OCI-LY7 (cell line): ENCODE data around the genes HES1 and CPN2.

- PRO-cap, result no peak
- RAMPAGE, long total RNA, result no peak
Observed at GRCh38 chr3:191608542-191609013, 147.6 kb downstream of the PYDC2 start.

DNA sequence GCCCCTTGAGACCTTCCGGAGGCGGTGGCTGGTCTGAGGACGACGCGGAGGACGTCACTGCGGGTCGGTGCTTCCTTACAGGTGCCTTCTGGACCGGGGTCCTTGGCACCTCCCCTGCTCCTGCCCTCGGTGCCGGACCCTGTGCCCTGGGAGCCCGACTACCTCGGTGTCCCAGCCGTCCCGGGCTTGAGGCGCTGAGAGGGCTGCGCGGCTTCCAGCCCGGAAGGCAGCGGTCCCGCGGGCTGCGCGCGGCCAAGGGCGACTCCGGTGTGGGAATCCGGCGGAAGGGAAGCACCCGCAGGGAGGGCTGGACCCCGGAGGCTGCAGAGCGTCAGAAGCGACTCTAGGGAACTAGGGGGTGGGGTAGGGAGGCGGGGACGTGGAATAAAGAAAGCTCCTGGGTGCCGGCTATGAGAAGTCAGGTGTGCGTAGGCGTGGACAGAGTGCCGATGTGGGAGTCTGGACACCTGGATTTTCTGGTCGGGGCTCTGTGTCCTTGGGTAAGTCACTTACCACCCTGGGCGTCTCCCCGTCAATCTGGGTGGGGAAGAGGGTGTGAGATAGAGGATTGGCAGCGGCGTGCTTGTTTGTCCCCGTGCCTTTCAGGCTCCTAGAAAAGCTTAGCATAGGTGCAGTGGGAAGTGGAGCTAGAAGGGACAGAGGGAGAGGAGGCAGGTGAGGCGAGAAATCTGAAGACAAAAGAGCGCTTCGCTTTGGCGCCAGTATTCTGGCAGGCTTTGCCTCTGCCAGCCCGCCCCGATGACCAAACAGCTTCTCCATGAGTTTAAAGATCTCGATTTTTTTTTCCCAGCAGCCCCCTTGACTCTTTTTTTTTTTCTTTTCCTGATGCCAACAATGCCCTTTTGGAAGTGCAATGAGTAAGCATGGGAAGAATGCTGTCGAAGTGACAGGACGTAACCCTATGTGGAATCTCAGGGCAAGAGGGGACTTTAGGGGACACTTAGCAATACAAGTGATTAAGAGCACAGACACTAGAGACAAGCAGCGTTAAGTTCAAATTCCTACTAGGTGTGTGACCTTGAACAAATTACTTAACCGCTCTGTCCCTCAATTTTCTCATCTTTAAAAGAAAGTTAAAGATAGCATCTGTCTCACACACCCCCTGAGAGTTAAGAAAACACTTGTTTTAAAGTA is 212.0 kb downstream of the FGF12 start:
- PRO-cap, result no peak
- RAMPAGE, long total RNA, result no peak

DNA sequence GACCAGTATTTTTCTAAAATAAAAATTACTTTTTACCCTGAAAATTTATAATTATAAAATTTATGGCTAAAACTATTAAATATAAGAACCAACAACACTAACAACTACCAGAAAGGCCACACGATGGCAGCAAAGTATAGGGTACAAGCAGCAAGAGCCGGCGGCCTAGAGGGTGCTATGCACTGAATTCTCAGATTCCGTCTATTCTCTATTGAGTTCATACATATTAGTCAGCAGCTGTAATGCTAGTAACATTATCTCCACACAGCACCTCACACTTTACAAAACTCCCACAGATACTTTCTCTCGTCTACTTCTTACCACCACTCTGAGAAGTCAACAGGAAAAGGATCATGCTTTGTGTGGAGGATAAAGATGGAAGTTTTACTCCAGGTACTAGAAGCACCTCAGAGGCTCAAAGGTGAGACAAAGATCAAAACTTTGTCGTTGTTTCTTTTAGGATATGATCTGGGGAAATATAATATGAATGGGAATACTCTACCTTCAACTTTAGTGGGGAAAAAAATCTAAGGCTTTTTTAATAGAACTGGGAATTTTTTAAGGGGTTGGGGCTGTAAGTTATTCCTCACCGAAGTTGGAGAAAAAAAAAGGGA is 160.5 kb downstream of the FGF12 start:
- PRO-cap, result no peak
- RAMPAGE, long total RNA, result no peak

- PRO-cap, result no peak
- RAMPAGE, long total RNA, result no peak
Observed at GRCh38 chr3:192636408-192637540, 90.6 kb downstream of the FGF12 start.

GRCh38 chr3:192943191-192943894 is 25.7 kb upstream of the MB21D2 start:
- PRO-cap, result no peak
- RAMPAGE, long total RNA, result no peak

GRCh38 chr3:193311068-193311529 is 67.5 kb downstream of the ATP13A5 start:
- PRO-cap, result no peak
- RAMPAGE, long total RNA, result no peak

DNA sequence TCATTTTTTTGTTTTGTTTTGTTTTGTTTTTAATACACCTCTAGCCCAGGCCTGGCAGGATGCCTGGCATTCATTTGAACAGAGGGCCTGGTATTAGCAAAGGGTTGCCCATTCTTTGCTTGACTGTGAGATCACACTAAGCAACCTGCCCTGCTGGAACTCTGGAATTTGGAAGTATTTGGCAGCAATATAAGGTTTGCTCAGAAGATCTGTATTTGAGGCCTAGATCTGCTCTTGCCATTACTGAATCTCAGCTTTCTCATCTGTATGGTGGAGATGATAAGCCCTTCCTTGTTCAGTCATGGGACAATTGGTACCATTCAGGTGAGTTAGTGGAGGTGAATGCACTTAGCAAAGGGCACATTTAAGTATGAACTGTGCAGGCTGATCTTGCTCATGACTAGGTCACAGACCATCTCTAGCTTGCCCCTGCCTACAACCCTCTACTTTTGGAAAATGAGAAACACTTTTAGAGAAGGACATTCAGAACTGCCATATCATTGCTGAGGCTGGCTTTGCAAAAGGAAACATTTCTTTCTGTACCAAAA is 21.9 kb upstream of the ATP13A5 start:
- PRO-cap, result no peak
- RAMPAGE, long total RNA, result no peak

- PRO-cap, result no peak
- RAMPAGE, long total RNA, result no peak
Observed at GRCh38 chr3:193929116-193929401, 206.9 kb upstream of the HES1 start.

GRCh38 chr3:194034287-194035273 is 101.4 kb upstream of the HES1 start:
- PRO-cap, result no peak
- RAMPAGE, long total RNA, result no peak

GRCh38 chr3:194069902-194070339 is 66.0 kb upstream of the HES1 start:
- PRO-cap, result no peak
- RAMPAGE, long total RNA, result no peak

DNA sequence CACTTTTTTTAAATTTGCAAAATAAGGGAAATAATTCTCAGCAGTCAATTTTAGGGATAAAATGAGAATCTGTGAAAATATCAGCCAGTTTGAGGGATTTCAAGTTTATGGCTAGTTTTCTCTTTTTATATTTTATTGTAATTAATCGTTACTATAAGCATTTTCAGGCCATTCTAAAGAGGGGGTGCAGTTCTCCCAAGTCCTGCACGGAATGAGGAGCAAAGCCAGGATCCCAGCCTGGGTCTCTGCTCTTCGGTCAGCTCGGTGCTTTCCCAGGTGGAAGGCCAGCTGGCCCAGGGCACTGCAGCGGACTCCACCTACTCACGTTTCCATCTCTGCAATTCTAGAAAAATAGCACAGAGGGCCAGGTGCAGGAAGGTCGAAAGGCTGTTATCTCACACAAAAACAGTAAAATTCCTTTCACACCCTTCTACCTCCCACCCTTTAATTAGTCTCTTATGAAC is 59.5 kb upstream of the HES1 start:
- PRO-cap, result no peak
- RAMPAGE, long total RNA, result no peak

- PRO-cap, result bidirectional peak, plus-strand start at chr3:194103751, minus-strand start at chr3:194103597
- RAMPAGE, long total RNA, result no peak
Observed at GRCh38 chr3:194103472-194104018, 32.4 kb upstream of the HES1 start.

- PRO-cap, result bidirectional peak, plus-strand start at chr3:194136148, minus-strand start at chr3:194135863
- RAMPAGE, long total RNA, result no peak
Observed at GRCh38 chr3:194135658-194136745, at the start of gene HES1. TSS of gene HES1 (plus strand) at chr3:194136148.

- PRO-cap, result unidirectional peak, plus-strand start at chr3:194136805; bidirectional peak, plus-strand start at chr3:194137112, minus-strand start at chr3:194136847
- RAMPAGE, long total RNA, result no peak
Observed at GRCh38 chr3:194136746-194137393, 922 bp downstream of the HES1 start.

DNA sequence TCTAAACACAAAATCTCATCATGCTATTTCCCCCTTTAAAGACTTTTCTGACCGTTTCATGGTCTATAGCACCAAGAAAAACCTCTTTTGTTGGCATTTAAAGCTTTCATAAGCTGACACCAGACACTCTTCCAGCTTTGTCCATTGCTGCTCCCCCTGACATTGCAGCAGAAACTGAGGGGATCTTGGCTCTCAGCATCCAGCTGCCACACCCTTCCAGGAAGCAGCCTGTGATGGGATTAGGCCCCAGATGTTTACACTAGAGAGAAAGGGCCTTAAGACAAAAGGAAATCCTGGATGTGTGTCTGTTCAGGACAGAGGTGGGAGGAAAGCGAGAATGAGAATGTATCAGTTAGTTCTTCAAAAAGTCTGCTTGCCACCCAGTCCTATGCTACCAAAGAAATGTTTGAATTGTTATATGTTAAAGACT is 58.7 kb downstream of the HES1 start:
- PRO-cap, result no peak
- RAMPAGE, long total RNA, result no peak

GRCh38 chr3:194247070-194247797 is 103.9 kb downstream of the CPN2 start:
- PRO-cap, result no peak
- RAMPAGE, long total RNA, result no peak

- PRO-cap, result no peak
- RAMPAGE, long total RNA, result no peak
Observed at GRCh38 chr3:194276863-194278255, 73.8 kb downstream of the CPN2 start.

DNA sequence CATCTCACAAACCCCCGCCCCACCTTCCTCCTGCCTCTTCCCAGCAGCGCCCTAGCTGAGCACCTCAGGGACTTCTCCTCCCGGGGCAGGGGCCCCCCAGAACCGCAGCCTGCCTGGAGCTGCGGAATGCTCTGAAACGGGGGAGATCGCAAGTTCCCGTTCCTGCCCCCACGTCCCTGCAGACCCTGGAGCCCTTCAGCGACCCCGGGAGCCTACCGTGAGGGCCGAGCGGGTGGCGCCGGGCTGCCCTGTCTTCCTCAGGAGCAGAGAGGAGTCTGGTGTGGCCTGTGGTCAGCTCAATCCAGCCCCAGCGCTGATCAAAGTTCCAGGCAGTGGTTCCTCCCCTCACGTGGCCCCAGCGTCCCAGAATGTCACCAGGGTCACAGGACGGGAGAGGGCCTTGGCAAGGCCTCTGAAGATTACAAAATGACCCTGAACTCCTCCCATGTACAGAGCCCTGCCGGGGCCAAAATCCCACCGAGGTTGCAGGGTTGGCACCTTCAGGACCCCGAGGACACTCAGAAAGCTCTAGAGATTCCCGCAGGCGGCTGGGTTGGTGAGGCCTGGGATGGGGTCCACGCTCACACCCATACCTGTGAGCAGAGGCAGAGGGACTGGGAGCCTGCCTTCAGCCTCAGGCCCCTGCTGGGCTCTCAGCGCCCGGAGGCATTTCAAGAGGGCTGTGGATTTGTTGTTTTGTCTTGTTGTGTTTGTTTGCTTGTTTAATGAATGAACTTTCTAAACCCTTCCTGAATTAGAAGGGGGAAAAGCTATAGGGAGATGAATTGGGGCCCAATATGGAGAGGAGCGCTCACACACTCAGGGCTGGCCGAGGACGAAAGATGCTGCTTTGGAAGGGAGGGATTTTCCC is at the start of gene CPN2:
TSS of gene CPN2 (minus strand) at position 303 of the 871 bp plus-strand sequence.
- PRO-cap, result no peak
- RAMPAGE, long total RNA, result no peak

DNA sequence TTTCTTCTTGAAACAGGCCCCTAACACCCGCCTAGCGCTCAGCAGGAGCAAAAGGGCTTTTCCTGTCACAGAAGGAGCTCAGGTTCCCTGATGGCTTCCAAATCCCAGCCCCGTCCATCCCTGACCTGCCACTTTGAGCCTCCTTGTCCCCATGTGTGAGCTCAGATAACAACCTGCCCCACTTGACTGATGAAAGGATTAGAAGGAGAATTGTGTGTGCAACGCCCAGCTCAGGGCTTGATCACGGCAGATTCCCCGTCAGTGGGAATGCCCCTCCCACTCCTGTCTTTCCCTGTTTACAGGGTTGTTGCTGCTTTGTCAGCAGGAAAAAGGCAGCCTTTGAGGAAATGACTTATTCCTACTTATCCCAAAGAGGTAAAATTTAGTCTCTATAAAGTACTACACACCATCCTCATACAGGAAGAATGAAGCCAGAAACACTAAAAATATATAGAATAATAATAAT is 6.0 kb upstream of the LRRC15 start:
- PRO-cap, result no peak
- RAMPAGE, long total RNA, result no peak

- PRO-cap, result no peak
- RAMPAGE, long total RNA, result no peak
Observed at GRCh38 chr3:194485763-194485862, 1.2 kb downstream of the ATP13A3 start.